Choroid plexus epithelial cell (primary cell): ENCODE measurements around a stretch of chr15.

- RRBS = no CpG with 5 or more reads among the region's 8 CpGs
Measured at GRCh38 chr15:92974403-92975282, 74.5 kb downstream of the CHD2 start.

- RRBS = no CpG with 5 or more reads among the region's 5 CpGs
Measured at GRCh38 chr15:93005243-93005556, 83.8 kb downstream of the RGMA start.

DNA sequence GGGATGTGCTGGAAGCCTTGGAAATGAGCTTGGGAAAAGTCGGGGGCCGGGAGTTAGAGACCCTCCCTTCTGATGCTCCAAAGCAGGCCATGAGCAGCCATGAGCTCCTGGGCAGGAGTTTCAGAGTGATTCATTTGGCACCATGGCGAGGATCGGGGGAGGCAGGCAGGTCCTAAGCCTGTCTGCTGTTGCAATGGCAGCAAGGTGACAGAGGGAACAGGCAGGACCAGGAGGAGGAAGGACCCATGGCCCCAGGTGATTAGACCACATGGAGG, 21.4 kb downstream of the RGMA start:
- RRBS = no CpG with 5 or more reads among the region's 4 CpGs

DNA sequence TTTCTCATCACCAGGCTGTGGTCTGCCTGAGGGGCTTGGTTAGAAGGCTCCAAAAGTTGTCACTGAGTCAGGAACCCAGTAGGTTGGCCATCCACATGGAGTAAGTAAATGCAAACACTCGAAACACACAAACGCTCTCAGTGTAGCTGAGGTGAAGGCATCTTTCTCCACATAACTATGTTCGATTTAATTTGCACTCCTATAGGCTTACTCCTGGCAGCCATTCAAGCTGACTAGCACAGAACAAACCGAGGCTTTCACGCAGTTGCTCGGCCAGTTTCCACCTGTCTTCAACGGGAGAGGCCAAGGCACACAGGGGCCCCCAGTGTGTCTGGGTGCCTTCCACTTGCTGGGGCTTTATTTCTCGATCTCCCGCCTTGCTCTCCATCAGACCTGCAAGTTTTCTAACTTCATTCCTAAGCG, 18.9 kb downstream of the RGMA start:
- RRBS = no CpG with 5 or more reads among the region's 10 CpGs

DNA sequence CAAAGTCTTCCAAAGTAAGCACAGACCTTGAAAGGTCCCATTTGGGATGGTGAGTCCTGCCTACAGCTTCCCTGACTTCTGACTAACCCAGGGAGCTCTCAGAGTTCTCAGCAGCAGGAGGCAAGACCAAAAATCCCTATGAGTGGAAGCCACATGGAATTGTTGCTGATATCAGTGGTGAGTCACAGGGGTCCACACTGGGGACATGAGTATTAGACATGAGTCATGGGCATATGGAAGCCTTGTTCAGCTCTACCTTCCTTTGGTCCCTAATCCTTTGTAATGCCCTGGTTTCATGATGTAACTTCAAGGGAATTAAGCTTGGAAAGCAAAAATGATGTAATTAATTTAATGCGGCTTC, 176.0 kb upstream of the RGMA start:
- RRBS = no CpG with 5 or more reads among the region's 1 CpG

GRCh38 chr15:93862677-93863270, 368.6 kb upstream of the MCTP2 start:
- RRBS = no CpG with 5 or more reads among the region's 8 CpGs

- RRBS = no CpG with 5 or more reads among the region's 1 CpG
Measured at GRCh38 chr15:94110737-94111122, 120.6 kb upstream of the MCTP2 start.

DNA sequence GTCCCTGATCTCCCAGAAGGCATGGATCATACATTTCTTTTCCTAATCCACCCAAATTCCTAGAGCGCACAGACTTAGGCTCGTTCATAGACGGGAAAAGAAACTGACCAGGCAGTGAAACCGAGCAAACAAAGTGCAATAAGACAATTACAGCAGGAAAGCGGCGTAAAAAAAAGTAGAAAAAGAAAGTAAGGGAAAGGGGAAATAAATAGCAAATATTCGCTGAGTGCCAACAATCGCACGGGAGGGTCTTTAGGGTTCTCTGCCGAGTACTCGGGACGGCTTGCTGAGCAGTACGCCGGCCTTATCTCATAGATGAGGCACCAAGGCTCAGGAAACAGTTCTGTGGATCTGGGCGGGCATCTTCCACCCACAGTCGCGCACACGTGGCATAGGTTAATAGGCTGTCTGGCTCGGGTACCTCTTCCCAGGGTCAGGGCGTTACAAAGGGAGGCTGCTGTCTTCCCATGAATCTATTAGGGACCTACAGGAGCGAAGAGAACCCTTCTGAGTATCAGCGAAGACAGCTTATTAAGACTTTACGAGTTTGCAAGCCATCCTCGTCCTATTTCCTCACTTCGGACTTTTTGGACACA, 560 bp upstream of the MCTP2 start:
- RRBS = no CpG with 5 or more reads among the region's 25 CpGs

DNA sequence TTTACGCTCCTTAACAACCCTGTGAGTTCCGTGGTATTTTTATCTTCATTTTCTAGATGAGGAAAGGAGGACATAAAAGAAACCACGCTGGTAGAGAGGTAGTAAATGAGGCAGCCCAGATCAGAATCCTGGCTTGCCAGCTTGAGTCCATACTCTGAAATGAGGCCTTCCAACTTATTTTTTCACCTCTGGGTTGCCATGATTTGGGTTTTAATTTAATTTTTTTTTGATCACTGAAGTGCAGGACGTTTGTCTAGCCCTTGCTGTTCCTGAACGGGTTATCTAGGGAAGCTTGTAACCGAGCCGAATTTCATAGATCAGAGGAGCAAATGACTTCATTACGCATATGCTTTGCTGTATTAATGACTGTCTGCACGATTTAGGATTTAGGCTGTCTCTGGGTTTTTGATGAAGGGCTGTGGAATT, 614.4 kb downstream of the MCTP2 start:
- RRBS = no CpG with 5 or more reads among the region's 9 CpGs

- RRBS = no CpG with 5 or more reads among the region's 39 CpGs
Measured at GRCh38 chr15:94855342-94856102, 624.2 kb downstream of the MCTP2 start.

DNA sequence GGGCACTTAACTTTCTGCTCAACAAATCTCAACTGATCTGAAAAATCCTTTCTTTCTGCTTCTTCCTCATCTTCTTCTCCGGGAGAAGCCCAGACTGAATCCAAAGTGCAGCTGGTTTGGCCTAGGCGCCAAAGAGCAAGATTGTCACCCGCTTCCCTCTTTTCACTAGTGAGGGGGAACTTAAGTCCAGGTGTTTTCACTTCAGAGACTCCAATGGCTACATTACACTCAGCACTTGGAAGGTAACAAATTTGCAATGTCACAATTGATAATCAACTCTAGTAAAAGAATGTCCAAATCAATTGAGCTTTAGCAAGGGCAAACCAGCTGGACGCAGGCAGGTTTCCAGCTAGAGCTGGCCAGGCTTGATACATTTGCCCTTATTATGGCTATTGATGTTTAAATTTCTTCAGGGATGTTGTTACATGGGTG, 844.2 kb downstream of the MCTP2 start:
- RRBS = no CpG with 5 or more reads among the region's 4 CpGs

DNA sequence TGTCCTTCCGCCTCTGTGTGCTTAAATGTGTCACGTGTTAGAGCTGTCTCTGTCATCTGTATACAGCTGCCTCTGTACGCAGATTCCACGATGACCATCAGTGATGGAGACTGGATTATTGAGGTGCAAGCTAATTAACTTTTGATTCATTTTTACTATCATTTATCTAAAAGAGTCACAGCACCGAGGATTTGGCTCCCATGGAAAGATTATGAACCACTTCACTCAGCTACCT, 1048.0 kb downstream of the MCTP2 start:
- RRBS = no CpG with 5 or more reads among the region's 5 CpGs

- RRBS = no CpG with 5 or more reads among the region's 1 CpG
Measured at GRCh38 chr15:95281660-95282127, 1048.8 kb upstream of the NR2F2 start.

GRCh38 chr15:95468745-95469223, 861.7 kb upstream of the NR2F2 start:
- RRBS = 68% methylated on average over 8 of the region's 13 CpGs

- RRBS = no CpG with 5 or more reads among the region's 8 CpGs
Measured at GRCh38 chr15:95603802-95604230, 726.7 kb upstream of the NR2F2 start.

GRCh38 chr15:96331889-96332599, 1.5 kb downstream of the NR2F2 start:
- RRBS = 2% methylated on average over 36 of the region's 70 CpGs

DNA sequence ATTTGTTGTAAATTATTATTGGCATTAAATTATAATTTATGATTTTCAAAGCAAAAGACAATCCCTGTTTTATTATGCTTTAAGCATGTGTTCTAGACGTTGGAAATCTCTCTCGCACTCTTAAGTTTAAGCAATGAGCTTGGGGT, 9.6 kb downstream of the NR2F2 start:
- RRBS = no CpG with 5 or more reads among the region's 2 CpGs

DNA sequence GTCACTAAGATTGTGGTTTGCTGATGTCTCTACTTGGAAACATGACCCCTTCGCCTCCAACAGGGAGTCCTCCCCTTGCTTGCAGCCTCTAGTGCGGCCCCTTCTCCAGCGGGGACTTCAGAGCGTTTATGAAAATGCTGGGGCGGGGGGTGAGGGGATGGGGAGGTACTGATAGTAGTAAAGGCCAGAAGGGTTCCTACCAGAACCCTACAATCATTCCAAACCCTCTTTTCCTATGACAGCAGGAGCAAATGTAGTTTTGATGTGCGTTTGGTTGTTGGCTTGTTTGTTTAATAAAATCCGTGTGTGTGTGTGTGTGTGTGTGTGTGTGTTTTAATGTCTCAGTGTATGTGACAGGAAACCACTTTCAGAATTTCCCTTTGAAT, 17.5 kb downstream of the NR2F2 start:
- RRBS = no CpG with 5 or more reads among the region's 7 CpGs

DNA sequence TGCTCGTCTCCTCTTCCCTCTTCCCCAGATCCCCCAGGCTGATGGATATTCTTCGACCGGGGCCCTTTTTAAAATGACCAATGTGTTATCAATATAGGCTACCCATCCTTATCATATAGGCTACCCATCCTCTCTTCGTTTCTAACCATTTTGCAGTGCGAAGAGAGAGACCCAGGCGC, 22.9 kb downstream of the NR2F2 start:
- RRBS = no CpG with 5 or more reads among the region's 6 CpGs

DNA sequence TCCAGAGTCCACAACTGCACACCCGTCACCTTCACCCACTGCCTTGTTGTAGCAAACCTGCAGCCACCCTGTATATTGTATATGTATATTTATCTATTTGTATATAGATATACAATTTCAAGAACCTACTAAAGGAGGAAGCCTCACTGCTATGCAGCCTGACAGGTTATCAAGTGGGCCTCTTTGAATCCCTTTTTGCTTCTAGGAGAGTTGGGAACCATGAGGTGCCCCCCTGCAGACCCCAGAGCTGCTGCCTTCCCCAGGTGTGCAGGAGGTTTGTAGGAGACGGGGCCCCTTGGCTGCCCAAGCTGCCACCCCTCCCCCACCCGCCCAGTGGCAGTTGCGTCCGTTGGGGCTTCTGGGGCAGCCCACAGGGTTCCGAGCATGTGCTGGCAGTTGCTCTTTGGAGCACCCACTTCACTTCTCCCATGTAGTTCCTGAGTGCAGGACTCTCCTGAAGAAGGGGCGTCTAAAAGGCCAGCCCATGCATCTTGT, 452.6 kb downstream of the NR2F2 start:
- RRBS = no CpG with 5 or more reads among the region's 7 CpGs